Parotid gland (tissue), 1 donor: ENCODE data around the genes C20orf173, SCAND1 and RAB5IF.

GRCh38 chr20:35303794-35304447 lies 11.7 kb upstream of the FAM83C start:
- PRO-cap = no peak

GRCh38 chr20:35318257-35318992 lies 26.2 kb upstream of the FAM83C start:
- PRO-cap = no peak

GRCh38 chr20:35344178-35345201 lies 52.3 kb upstream of the FAM83C start:
- PRO-cap = no peak

DNA sequence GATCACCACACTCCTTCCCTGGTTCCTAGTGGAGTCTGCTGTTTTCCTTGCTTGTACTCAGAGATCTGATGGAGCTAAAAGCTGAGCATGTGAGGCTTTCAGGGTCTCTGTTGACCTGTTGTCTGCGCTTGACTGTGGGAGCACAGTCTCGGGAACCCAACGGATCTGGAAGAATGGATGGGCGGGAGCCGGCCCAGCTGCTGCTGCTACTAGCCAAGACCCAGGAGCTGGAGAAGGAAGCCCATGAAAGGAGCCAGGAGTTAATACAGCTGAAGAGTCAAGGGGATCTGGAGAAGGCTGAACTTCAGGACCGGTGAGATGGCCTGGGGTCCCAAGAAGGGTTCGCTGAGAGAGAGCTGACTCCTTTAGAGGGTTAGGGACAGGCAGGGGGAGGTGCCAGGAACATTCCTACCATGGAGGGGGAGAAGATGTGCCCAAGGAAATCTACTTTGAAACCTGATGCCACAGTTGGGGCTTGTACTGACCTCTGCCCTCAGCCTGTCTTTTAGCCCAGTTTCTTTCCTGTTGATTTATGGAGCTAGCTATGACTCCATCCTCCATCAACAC lies 11.9 kb downstream of the CEP250 start:
- PRO-cap = no peak

- PRO-cap = no peak
These were observed 25.4 kb downstream of the C20orf173 start for GRCh38 chr20:35503916-35504629.

DNA sequence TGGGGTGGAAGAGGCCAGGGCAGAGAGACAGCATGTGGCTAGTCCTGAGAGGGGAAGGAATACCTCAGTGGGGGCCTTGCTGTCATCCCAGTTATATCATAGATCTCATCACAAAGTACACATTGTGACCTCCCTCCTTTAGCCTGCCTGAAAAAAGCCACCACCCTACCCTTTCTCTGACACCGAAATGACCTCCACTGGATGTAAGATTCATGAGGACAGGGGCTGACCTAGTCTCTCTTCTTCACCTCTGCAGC lies at the start of gene C20orf173:
TSS of gene C20orf173 (minus strand) at position 69 of the 257 bp plus-strand sequence.
- PRO-cap = no peak

- PRO-cap = no peak
These were observed 15.7 kb downstream of the SPAG4 start for GRCh38 chr20:35631195-35631926.

DNA sequence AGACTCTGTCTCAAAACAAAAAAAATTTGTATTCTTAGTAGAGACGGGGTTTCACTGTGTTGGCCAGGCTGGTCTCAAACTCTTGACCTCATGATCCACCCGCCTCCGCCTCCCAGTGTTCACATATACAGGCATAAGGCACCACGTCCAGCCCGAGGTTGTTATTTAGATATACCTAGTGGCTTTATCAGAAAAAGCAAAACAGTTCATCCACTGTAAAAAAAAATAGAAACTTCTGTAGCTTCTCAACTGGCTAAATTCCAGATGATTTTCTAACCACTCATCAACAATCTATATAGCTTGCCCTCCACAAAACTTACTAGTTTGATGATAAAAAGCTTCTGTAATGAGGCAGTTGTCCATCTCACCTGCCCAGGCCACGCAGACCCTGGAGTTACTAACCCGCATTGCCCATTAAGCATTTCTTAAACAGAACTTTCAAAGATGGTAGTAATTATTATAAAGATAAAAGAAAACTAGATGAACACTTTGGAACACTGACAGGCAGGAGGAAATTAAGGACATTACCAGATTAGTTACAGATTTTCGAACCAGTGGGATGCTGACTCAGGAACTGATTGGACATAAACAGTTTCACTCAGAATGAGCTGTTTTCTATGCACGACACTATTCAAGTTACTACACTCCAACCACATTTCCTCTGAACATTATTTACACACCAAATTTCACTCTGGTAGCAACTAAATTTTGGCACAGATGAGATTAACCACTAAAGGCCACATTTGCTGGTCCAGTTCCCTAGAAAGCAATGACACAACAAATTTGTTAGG lies 2.7 kb downstream of the ROMO1 start:
- PRO-cap = no peak

GRCh38 chr20:35721152-35721437 lies 21.0 kb downstream of the RBM39 start:
- PRO-cap = no peak

DNA sequence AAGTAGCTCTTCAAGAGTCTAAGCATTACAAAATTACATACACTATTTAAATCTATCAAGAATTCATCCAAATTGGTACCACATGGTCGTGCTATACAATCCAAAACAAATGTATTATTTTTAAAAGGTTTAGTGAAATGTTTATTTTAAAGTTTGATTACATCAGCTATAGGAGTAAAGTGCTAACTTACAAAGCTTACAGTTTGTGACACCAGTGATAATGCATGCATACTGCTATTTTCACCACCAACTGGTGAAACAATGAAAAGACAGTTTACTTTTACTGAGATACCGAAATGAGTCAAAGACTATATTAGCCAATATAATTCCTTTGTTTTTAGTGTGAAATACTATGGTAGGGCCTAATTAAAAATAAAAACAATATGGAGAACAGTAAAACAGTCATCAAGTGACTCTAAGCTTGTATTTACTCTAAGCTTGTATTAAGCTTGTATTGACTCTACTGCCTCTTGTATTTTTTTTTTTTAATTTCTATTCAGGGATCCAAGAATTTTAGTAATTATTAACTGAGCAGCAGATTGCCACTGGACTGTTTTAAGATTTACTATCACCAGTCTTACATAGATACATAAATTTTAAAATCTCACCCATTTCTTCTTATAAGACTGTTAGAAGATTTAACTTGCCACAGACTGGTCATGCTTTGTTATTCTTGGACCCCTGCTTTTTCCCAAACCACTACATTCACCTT lies 2.2 kb downstream of the RBM39 start:
- PRO-cap = no peak

DNA sequence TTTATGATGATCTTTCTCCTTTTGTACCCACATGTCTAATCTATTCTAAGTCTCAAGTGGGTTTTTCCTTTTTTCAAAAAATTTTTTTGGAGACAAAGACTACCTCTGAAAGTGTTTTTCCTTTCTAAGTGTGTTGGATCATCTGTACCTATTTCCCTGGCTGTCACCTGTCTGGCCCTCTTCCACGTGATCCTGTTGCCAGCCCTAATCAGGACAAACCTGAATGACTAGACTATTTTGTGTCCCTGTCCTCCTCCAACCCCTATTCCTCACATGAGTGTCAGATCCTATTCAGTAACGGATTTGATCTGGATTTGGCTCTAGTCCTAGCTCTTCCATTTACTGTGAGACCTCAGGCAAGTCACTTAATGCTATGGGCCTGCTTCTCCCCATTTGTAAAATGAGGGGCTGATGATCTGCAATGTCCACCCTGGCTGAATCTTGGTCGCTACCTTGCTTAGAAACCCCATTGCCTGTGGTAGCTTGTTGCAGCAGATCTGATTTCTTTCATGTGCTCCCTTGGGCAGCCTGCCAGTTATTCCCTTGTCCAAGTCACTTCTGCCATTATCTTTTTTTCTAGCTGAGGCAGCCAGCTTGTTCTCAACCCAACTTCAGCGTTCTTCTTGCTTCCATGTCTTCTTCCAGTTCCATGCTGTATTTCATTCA lies 4.8 kb downstream of the PHF20 start:
- PRO-cap = no peak

GRCh38 chr20:35951319-35951733 lies 3.0 kb downstream of the SCAND1 start:
- PRO-cap = no peak

DNA sequence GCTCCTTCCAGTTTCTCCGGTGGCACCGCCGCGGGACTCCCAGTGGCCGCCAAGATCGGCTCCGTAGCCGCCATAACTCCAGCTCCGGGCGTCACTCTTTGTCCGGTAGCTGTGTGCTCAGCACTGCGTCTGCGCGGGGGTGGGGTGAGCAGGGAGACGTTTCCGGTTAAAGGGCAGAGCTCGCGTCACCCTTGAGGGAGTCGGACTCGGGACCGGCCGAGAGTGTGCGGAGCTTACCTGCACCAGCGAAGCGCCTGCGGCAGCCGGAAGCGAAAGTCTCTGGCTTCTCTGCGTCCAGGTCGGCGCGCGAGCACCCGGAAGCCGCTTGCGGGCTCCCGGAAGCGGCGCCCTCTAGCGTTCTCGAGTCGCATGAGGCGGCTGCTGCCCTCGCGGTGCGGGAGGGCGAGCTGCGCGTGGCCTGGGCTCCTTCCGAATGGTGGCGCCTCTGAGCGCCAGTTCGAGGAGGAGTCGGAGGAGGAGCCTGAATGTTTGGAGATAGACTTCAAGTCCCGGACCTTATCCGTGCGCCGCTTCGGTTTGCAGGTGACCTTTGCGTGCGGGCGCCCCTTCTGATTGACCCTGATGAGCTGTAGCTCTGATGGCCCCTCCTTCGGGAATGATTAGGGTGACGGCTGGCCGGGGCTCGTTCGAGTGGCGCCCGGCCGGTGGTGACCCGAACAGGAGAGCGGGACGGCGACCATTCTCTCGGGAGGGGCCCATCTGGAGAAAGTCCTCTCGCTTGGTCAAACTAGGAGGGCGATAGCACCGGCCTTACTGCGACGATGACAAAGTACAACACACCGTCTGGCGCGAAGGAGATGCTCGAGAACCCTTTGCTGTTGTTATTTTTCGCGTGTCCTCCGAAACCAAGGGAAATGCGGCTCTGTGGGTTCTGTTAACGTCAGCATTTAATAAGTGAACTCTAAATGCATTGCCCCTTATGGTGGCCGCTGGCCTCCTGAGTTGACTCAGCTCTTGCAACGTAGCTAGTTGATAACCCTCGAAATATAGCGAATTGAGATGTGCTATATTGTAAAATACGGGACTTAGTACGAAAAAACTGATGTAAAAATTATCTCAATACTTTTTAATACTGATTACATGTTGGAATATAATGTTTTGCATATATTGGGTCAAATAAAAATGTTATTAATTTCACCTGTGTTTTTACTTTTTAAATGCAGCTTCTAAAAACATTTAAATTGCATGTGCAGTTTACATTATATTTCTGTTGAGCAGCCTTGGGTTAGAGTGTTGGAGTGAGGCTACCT lies at the start of gene SCAND1:
TSS of gene SCAND1 (minus strand) at position 292 of the 1,271 bp plus-strand sequence.
- PRO-cap = bidirectional peak, plus-strand start at position 194 of the sequence, minus-strand start at position 93 of the sequence; bidirectional peak, plus-strand start at position 455 of the sequence, minus-strand start at position 261 of the sequence

GRCh38 chr20:36095781-36096628 lies 58.5 kb upstream of the EPB41L1 start:
- PRO-cap = no peak

- PRO-cap = no peak
These were observed 14.1 kb upstream of the AAR2 start for GRCh38 chr20:36222255-36222454.

DNA sequence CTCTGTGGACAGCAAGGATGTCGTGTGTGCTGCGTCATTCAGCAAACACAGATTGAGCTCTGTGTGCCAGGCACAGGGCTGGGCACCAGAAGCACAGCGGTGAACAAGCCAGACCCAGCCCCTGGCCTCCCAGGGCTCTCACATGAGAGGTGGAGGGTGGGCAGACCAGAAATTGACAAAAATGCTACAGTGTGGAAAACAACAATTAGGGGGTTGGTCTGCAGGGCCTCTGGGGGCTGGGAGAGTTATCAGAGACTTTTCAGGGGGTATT lies 27.8 kb downstream of the DLGAP4 start:
- PRO-cap = no peak

DNA sequence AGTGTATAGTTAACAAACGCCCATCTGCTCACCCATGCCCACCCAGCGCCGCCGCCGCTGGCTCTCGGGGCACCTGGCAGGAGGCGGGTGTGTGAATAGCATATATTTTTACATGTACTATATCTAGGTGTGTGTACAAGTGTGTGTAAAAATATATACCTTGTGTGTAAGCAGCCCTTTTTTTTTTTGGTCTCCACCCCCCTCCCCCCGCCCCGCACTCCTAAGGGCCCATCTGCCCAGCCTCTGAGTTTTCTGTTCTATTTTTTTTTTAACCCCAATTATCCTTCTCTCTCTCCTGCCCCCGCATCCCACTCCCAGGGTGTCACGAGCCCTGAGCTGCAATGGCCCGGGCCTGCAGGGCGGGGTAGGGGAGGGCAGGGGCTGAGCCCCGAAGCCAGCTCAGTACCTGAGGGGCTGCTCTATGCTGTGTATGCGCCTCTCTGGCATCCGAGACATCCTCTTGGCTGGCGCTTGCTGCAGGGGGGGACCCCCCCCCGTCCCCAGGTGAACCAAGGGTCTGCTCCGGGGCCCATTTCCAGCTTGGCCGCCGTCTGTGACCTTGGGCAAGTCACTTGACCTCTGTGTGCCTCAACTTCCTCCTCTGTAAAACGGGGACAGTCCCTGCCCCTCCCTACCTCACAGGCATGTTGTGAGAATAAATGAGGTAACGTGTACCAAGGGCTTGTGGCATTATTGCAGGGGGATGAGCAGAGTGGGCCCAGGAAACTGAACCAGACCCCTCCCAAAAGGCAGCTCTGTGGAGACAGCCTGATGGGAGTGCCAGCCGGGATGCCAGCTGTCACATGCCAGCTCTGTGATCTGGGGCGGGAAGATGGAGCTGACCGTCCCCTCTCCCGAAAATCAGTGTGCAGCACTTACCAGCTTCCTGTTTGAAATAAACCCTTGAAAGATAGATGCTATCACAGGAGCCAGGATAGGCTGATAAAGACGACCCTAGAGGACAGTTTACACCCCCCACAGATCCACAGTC lies 13.1 kb upstream of the MYL9 start:
- PRO-cap = no peak

GRCh38 chr20:36605344-36606447 lies at the start of gene RAB5IF:
Gene RAB5IF, plus strand, starts transcription at chr20:36605779.
- PRO-cap = bidirectional peak, plus-strand start at chr20:36605800, minus-strand start at chr20:36605476

DNA sequence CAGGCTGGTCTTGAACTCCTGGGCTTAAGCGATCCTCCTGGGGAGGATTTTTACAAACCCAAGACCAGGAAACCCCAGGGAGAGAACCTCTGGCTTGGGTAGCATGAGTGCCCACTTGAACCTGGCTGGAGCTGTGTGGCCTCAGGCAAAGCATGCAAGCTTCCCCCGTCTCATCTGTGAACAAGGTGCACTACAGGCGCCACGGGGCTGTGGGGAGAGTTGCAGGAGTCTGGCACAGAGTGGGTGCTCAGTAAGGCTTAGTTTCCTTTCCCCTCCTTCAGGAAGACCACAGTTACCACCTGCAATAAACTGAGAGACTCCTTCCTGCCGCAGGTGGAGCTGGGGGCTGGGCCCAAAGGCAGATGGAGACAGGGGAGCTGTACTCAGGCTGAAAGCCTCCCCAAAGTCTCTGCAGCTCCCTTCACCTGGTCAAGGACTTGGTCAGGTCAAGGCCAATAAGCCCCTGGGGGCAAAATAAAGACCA lies 1.8 kb downstream of the SLA2 start:
- PRO-cap = no peak

GRCh38 chr20:36757632-36758177 lies 11.8 kb upstream of the NDRG3 start:
- PRO-cap = unidirectional peak, minus-strand start at chr20:36757844